ENCODE measurements around the gene TRPC4.

DNA sequence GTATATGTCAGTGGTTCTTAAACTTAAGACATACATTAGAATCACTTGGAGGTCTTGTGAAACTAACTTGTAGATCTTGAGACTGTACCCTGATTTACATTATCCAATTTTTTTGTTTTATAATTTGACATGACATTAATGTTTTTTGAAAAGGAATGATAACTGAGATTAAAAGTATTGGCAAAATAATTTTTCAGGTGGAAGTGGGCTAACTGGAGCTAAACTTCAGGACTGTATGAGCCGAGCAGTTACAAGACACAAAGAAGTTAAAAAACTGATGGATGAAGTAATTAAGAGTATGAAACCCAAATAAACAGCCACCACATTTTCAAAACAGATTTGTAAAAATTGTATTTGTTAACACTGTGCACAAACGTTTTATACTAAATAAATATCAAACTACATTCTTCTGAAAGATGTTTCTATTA, 8.4 kb downstream of the EXOSC8 start:
- PRO-cap, 2 experiments: no peak in any of the 2 experiments

GRCh38 chr13:37070271-37070724, 10.8 kb upstream of the SUPT20H start:
- PRO-cap, 2 experiments: no peak in any of the 2 experiments

DNA sequence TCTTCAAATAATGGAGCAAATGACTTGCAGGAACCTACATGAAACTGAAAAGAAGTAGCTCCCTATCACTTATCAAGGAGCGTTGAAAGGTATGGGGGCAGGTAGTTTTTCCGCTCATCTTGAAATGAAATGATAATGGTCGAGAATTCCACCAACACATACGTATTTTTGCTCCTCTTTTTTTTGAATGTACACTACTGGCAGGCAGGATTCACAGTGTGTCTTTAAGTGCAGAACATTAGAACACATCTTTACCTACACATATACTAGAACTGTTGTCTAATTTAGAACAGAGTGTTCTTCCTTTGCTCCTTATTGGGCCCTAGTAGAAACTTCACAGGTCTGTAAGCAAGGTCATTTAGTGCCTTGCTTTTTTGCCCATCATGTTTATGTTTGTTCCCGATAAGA, 8.1 kb downstream of the CSNK1A1L start:
- PRO-cap, 2 experiments: no peak in any of the 2 experiments

DNA sequence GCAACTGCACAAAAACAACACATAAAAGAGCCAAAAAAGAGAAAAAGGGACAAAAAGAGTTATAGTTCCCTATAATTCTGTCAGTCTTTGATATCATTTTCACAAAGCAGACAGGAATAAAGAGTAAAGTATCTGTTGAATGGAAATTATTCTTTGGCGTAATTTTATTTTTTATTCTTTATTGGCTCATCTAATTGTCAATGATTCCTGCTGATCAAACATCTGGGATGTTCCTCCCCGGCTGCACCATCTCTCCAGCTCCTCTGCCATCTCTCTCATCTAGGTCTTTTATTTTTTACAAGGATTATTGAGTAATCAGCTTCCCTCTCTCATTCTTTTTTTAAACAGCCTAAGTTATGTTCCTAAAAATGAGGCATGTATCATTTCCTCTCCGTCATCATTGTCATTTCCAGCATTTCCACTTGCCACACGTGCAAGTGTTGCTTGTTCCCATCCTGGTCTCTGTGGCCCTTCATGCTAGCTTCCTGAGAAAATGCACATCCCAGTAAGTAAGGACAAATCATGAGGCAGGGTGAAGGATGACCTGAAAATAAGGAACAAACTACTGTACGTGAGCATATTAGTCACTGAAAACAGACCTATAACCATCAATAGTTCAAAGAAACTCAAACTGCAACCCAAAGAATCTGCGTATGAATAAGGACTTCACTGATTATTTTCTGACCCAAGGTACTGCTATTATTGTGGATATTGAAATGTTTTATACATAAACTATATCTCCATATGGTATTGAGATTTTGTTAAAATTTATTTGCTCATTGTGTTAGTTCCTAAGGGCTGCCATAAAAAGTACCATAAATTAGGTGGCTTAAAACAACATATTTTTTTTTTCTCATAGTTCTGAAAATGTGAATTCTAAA, 102.8 kb upstream of the POSTN start:
- PRO-cap, 2 experiments: no peak in any of the 2 experiments

DNA sequence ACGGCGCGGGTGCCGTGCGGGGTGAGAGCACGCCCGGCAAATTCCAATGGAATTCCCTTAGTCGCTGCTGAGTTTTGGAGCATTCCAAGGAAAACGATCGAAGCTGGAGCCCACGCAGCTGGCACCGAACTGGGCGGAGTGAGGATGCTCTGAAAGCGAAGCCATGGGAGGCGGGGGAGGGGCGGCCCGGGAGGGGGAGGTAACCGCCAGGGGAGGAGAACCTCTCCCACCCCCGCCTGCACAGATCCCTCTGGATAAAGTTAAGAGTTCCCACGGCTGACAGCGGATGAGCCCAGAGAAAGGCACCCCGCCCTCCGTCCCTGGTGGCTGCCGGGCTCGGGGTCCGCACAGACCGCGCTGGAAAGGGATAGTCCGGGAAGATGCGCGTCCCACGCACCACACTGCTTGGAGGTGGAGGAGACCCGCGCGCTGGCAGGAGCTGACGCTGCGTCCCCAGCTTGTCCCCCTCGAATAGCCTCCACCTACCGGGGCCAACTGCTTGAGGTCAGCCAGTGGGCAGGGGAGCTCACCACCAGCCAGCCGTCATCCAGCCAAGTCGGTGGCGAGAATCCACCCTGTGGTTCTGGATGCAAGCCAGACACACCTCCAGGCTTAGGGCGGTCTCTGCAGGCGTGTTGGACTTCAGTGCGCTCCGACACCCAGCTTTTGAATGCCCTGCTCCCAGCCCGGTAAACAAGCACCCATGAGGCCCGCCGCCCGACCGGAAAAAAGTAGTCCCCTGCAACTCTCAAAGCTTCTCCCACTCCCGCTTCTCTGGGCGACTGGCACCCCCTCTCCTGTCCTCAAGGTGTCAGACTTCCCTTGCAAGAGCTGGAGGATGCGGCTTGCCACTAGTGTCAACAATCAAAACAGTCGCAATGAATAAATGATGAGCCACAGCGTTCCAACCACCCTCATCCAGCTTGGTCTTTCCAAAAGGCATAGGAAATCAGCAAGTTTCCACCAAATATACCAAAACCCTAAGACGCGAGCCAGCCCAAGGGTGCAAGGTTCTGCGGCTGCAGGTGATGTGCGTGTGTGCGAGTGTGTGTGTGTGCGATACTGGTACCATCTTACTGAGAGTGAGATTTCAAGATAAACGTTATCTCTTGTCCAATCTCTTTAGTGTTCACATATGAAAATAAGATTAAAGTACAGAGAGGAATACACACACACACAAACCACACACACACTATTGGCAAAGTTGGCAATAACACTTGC, at the start of gene TRPC4:
TSS of gene TRPC4 (minus strand) at position 131 of the 1,221 bp plus-strand sequence.
- PRO-cap, 2 experiments: peak in 1 of 2 experiments; most common plus-strand start position 255 of the sequence (in 1); most common minus-strand start position 131 of the sequence (in 1)

- PRO-cap, 2 experiments: no peak in any of the 2 experiments
These were observed 15.6 kb upstream of the STOML3 start for GRCh38 chr13:39006112-39006675.

DNA sequence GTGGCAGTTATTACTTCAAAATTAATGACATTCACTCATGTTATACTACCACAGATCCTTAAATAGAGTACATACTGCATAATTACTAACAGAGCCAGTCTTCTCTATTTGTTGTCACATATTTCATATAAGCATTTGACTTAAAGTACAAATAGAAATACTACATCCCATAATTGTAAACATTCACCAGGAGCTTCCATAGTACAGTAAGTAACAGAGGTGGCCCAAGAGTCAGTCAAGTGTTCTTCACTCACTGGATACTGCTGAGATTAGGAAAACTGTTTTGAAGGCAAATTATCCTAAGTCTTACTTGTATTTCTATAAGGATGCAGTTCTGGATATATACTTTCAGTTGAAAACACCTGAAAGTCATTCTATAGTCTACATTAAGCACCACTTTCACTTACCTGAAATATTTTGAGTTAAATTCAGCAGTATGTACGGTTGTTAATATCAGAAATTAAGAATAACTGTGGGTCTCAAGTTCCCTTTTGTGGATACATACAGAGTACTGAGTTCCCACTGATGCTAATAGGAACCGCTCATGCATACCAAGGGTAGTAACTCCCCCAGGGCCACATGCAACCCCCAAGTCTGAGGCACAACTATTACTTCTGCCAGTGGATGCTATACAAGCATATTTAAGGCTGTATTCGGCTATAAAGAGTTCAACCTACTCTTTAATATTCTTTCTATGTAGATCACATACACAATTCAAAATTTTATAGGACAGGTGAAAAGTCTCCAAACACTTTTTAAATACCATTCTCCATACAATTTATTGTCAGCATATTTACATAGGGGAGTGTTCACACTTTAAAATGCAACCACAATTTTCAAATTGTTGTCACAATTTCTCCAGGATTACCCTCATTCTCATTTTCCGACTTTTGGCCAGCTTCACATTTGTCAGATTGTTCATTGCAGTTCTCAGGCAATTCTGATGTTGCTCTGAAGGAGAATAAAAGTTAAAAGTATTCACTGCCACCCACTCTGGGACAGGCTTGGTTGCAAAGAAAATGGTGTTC, 20.1 kb upstream of the STOML3 start:
- PRO-cap, 2 experiments: no peak in any of the 2 experiments

DNA sequence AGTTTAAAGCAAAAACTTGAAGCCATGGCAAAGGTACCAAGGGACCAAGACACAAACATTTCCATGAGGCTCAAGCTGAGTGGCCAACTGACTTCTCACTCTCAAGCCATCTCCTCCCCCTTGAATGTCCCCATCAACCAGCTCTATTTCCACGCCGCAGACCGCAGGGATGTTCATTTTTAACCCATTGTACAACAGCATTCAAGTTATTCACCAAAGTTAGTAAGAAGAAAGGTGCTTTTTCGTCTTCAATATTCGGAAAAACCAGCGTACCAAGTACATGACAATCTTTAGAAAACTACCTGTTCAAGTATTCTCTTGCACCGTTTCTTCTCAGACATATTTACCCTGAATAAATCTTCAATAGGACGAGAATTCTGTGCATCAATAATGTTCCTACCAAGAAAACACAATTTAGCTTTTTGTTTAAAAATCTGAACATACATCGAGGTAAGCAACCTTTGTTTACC, 9.9 kb downstream of the PROSER1 start:
- PRO-cap, 2 experiments: no peak in any of the 2 experiments

GRCh38 chr13:39039061-39039540, 845 bp downstream of the NHLRC3 start:
- PRO-cap, 2 experiments: no peak in any of the 2 experiments

DNA sequence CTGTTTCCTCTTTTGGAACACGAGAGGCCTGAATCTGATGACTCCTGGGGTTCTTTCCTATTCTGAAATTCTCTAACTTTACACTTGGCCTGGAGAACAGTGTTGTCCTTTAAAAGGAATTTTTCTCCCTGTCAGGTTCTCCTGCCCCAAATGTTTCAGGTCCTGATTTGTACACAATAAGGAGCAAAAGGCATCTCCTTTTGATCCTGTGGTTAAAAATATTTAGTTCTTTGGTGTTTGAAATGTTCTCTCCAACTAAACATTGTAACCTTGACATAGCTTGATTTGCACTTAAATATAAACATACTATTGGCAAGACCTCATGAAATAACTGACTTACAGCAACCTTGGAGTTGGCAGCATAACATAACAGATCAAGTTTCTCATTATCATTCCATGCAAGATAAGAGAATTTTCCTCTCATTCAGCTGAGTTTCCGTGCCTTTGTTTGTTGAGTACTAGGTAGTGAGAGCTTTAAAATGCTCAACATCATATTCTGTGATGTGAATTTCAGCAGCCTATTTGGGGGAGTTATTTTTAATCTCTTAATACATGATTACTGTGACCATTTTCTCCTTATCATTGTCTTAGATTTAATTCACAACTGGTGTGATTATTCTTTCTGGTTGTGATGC, 244.9 kb downstream of the COG6 start:
- PRO-cap, 2 experiments: no peak in any of the 2 experiments

- PRO-cap, 2 experiments: no peak in any of the 2 experiments
These were observed 446.4 kb downstream of the COG6 start for GRCh38 chr13:40101580-40102501.

DNA sequence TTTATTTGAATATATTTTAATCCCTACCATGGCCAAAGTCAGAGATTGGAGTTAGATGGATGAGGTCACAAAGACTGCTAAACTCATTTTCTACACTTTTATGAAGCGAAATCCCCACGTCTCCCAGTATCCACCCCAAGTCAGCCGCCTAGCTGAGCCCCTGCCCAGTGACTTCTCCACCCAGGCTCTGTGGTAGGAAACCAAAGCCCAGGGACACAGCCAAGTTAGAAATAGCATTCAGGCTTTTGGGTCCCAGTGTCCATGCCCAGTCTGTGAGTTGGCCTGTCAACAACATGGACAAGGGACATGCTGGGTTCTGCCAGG, 474.0 kb downstream of the FOXO1 start:
- PRO-cap, 2 experiments: no peak in any of the 2 experiments

- PRO-cap, 2 experiments: no peak in any of the 2 experiments
These were observed 459.9 kb downstream of the FOXO1 start for GRCh38 chr13:40206104-40207279.

- PRO-cap, 2 experiments: no peak in any of the 2 experiments
These were observed 309.8 kb downstream of the FOXO1 start for GRCh38 chr13:40356524-40357148.

DNA sequence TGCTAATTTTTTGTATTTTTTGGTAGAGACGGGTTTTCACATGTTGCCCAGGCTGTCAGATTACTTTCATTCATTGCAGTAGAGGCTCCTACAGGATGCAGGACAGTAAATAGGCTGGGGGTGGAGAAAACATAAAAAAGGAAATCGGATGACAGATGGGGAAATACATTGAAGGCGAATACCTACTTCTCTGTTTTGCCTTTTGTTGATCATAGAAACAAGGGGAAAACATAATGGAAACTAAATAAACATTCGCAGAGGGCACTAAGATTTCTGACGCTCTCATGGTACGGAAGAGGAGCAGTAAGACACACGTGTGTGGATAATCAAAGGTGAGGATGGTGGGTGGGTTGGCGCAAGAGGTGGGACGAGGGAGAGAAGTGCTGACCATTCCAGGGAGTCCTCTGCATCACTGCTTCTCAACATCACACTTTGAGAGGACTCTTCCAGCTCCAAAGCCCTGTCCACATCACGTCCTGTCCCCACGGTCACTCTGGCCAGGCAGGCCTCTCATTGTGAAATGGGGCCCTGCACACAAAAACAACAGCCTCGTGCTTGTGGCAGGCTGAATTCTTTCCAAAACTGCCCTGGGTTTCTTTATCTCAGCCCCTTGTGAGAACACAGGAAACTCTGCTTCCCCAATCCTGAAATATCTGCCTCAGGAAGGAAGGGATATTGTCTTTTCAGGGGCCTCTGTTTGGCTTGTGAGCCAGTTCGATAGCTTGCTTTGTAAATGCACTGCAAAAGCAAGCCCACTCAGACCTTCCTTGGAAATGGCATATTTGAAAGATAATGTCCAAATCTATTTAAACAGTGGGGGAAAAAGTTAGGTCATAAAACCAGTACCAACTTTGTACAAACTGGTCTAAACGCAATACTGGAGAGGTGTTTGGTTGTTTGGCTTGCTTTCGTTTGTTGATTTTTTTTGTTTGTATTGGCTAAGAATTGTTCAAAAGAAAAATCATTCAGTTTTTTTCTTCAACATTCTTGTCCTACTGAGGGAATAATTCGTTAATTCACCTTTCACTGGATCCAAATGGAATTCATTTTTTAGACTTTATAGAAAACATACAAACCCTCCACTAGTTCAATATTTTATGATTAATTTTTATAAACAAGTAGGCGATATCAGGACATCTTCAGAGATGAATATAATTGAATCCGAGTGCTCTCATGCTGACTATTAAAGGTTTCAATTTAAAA, 188.4 kb downstream of the FOXO1 start:
- PRO-cap, 2 experiments: no peak in any of the 2 experiments

- PRO-cap, 2 experiments: no peak in any of the 2 experiments
These were observed 85.1 kb downstream of the FOXO1 start for GRCh38 chr13:40581039-40582060.

DNA sequence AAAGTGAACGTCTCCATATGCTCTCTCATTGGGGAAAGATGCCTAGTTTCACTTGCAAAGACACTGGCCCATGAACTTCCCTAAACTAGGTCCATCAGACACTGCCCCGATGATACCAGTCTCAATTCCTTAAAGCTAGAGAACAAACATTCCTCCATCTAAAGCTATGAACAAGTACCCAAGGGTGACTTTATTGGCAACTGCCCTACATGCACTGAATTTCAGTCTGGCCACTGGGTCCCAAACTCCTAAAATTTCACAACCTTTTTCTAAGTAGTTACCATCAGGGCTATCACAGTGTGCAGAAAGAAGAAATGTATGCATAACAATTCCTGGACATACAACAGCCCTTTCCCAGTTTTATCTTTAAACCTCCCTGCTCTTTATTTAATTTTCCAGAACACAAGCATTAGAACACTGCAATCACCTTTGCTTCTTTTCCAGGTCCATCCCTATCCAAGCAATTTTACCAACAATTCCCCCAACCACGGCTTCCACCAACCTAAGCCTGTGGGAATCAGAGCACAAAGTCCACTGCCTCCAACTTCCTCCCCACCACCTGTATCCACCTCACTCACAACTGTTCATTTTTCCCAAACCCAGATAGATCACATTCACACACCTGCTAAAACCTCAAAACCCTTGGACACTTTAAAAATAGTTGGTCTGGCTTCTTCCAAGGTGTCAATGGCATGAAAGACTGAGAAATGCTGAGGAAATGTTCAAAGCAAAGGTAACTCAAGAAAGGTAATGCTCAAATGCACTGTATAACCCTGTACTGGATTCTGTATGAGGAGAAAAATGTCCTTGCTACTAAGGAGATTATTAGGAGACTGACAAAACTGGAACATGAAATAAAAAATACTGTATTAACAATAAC, 39.5 kb downstream of the FOXO1 start:
- PRO-cap, 2 experiments: no peak in any of the 2 experiments

DNA sequence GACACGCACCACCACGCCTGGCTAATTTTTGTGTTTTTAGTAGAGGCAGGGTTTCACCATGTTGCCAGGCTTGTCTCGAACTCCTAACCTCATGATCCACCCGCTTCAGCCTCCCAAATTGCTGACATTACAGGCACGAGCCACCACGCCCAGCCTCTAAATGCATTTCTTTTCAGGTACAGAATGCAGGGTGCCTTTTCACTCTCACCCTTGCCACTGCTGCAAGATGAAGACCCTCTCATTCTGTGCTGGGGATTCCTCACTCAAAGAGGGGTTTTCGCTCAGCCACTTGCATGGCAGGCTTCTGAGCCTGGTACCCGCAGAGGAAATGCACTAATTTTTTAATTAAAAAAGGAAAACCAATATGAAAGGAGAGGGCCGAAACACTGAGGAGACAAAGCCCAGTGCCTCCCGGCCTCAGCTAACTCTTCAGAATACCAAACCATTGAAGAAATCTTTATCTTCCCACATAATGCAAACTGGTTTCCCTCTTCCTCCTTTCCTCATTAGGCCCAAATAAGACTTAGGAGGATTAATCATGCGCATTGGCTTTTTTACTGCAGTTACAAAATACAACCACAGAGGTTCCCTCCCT, 13.2 kb downstream of the FOXO1 start:
- PRO-cap, 2 experiments: no peak in any of the 2 experiments

DNA sequence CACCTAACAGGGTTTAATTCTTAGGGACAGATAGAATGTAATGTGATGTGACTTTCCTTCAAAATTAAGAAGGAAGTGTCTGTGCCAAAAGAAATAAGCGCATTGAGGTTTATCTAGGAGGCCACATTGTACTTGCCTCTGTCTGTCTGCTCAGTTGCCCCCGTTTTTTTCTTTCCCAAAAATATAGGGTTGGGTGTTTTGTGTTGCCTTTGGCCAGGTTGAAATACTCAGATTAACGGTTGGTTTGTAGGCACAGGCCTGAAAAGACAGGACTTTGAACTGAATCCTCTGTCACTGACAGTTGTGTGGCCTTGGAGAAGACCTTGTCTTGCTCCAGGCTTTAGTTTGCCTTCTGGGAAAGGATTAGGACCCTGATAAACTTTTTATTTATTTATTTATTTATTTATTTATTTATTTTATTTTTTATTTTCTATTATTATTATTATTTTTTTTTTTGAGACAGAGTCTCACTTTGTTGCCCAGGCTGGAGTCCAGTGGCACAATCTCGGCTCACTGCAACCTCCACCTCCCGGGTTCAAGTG, 1.6 kb downstream of the SLC25A15 start:
- PRO-cap, 2 experiments: no peak in any of the 2 experiments

DNA sequence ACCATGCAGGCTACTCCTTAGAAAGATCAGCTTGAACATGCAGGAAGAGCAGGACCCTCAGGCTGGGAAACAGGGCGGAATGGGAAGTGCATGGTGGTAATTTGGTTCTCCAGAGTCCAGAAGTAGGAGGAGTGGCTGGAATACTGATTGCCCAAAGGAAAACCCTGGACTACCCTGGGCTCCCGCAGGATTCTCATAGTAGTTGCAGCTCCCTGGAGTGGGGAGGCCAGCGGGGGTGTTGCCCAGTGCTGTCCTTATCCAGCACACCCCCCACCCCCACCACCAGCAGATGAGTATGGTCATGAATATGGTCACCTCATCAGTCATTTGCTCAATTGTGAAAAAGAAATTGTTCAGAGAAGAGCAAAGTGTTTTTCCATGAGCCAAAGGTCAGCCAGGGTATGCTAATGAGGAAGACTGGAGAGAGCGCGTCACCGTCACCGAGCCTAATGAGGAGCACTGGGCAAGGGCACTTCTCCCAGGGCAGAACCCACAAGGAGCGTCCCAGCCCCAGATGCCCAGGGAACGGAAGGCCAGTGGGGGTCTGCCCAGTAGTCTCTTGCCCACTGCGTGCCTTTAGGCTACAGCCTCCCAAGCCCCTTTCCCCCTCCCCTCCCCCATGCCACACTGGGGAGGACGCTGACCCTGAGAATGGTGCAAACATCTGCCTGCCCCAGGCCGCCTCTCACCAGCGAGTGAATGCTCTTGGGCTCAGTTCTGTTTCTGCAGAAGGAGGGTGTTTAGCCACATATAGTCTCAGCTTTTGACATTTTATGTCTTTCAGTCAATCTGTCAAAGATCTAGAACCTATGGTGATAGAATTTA, 5.3 kb downstream of the SLC25A15 start:
- PRO-cap, 2 experiments: no peak in any of the 2 experiments

Data from Colon Carcinoma Metastatic in the Lung (tissue), 2 donors.